Ishikawa (cell line): ENCODE measurements around a stretch of chr3.

- RRBS, result no CpG with 5 or more reads among the region's 3 CpGs
Observed at GRCh38 chr3:28250006-28250262, 8.5 kb downstream of the CMC1 start.

DNA sequence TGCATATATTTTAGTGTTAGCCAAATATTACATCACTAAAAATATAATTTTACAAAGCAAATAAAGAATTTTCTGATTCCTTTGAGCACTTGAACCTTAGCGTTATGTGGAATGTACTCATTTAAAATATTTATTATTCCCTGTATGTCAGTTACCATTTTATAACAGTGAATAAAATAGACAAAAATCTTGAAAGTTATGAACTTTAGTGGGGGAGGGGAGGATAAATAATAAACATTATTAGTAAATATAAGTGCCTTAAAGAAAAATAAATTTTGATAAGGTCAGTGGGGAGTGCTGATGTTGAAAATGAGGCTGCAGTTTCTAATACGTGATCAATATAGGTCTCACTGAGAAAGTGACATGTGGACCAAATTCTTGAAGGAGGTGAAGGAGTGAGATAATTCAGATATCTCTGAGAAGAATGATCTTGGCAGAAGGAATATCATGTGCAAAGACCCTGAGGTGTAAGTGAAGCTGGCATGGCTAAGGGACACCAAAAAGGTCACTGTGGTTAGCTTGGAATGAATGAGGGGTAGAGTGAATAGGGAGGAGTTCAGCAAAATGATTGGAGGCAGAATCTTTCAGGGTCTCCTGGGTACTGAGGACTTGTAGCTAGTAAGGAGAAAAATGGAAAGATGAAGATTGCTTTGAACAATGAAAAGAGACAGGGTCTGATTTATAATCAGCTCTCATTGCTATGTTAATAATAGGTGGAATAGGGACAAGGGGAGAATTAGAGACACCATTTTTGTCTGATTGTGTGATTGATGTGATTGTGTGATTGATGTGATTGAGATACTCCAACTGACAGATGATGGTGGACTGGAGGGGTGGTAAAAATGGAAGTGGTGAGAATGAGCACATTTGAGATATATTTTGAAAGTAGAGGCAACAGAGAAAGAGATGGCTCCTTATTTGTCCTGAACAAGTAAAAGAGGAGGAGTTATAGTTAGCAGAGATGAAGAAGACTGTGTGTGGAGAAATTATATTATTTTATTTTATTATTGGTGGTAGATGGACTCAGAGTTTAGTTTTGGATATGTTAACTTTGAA is 36.2 kb downstream of the CMC1 start:
- RRBS, result no CpG with 5 or more reads among the region's 2 CpGs

- RRBS, result no CpG with 5 or more reads among the region's 8 CpGs
Observed at GRCh38 chr3:28349733-28350163, 1.1 kb upstream of the AZI2 start.

- RRBS, result no CpG with 5 or more reads among the region's 6 CpGs
Observed at GRCh38 chr3:29286228-29287343, 5.7 kb downstream of the RBMS3 start.

- RRBS, result no CpG with 5 or more reads among the region's 4 CpGs
Observed at GRCh38 chr3:29308596-29309312, 27.9 kb downstream of the RBMS3 start.

DNA sequence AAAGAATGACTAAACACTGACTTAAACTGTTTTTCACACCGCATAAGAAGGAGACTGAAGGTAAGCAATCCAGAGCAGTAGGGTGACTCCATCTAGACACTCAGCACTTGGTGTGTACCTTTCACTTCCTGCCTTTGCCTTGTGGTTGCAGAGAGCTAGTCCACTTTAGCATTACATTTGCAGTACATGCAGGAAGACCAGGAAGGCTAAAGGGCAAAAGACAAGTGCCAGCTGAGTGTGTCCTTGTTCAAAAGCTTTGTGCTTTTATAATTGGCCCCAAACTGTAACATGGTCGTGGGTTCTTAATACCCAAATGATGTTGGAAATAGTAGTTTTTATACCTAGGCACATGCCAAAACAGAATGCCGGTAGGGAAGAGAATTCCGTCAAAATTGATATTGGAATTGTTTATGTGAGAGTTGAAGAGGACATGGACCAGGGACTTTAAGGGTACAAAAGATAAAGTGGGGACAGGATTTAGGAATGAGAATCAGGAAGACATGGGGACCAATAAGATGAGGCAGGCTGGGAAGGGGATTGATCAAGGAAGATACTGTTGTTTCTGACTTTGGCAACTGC is 234.8 kb downstream of the RBMS3 start:
- RRBS, result no CpG with 5 or more reads among the region's 4 CpGs

GRCh38 chr3:29759287-29760042 is 478.6 kb downstream of the RBMS3 start:
- RRBS, result no CpG with 5 or more reads among the region's 9 CpGs

DNA sequence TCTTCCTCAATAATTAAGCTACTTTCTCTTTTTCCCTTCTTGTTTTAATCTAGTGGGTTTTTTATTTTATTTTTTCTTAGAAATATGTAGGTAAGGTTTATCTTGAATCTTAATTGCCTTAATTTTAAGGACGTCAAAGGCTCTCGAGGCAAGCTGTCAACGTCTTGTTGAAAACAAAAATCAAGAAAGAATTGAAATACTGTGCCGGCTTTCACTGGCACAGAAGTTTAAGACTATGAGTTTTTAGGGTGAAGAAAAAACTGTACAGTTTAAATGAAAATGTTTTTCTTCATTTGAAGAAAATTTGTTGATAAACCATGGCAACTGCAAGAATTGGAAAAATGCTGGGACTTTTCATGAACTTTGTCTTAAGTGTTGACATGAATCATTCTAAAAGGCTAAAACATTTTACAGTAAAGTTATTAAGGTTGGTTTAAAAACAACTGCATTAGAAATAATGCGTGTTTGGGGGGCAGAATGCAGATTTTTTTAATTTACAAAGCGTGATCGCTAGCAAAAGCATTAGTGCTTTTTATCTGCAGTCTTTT is 602.1 kb upstream of the TGFBR2 start:
- RRBS, result no CpG with 5 or more reads among the region's 7 CpGs

DNA sequence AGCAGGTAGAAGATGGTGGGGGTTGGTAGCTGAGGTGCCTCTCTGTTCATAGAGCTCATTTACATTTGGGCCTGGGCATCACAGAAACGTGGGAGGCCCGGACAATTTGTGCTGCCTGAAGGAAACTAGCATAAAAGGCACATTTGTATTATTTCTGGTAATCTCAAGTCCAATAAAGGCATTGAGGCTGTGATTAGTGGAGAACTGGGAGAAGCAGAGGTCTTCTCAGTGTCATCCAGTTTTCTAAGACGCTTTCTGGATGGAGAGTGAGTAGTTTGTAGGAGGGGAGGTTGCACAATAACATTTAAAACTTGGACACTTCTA is 291.8 kb upstream of the TGFBR2 start:
- RRBS, result no CpG with 5 or more reads among the region's 3 CpGs

DNA sequence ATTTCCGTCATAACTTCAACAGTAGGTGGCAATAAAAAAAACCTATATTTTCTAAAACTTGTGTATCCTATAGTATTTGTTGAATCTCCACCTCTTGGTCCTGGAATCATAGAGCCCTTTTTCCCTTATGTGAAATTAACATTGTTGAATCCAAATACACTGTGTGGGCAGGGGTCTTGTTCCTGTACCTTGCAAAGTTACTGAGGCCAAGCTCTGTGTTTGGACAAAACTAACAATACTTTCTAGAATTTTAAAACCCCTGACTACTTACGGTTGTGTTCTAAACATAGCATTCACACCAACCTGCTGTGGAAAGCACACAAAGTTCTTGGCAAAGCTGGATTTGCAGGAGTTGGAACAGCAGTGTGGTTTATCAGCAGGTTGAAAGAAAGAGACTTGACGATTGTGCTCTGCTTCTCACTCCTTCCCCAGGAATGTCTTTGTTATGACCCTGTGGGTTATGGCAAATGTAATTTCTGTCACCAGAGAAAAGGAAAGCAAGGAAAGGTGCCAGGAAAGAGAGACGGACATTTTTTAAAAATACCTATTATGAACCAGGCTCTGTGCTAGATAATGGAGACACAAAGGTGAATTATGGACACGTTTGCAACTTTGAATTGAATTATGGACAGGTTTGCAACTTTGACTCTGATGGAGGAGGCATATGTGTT is 165.6 kb upstream of the TGFBR2 start:
- RRBS, result no CpG with 5 or more reads among the region's 5 CpGs

- RRBS, result no CpG with 5 or more reads among the region's 2 CpGs
Observed at GRCh38 chr3:30473356-30473866, 133.0 kb upstream of the TGFBR2 start.

DNA sequence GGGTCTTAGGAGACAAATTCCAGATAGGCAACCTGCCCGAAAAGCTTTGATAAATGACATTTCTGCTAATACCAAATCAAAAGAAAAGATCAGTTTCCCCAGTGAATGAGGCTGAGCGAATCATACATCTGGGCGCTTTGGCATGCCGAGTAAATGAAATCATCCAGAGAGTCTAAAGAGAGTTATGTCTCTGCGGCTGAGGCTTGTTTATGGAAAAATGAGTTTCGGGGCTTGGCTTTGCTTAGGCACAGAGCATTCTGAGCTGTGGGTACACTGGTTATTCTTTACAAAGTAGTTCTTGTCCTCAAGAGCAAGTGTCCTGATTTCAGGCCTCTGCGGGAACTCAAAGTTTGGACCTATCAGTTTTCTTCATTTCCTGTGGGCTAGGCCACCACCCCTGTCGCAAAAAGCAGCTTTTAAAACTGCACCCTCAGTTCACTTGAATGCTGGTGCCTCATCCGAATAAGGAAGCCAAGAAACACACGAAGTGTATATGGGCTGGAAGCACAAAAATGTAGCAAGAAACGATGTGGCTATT is 109.9 kb upstream of the TGFBR2 start:
- RRBS, result no CpG with 5 or more reads among the region's 11 CpGs

DNA sequence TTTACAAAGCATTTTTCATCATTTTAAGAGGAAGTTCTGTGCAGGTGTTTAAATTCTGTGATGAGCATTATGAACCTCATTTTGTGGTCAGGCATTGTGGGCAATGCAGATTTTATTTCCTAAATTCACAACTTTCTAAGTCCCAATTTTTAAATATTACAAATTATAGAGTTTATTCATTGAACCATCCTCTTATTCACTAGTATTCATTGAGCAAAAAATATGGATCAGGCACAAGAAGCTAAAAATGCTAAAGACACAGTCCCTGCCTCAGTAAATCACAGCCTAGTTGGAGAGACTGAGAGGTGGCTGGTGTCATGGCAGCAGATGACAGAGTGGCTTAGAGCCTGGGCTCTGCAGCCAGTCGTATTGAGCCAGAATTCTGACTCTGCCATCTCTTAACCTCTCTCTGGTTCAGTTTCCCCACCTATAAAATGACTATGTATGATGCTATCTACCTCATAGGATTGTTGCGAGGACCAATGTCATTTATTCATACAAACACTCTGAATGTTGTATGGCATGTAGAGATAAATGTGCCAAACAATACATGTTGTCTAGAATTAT is 7.5 kb upstream of the TGFBR2 start:
- RRBS, result no CpG with 5 or more reads among the region's 2 CpGs

DNA sequence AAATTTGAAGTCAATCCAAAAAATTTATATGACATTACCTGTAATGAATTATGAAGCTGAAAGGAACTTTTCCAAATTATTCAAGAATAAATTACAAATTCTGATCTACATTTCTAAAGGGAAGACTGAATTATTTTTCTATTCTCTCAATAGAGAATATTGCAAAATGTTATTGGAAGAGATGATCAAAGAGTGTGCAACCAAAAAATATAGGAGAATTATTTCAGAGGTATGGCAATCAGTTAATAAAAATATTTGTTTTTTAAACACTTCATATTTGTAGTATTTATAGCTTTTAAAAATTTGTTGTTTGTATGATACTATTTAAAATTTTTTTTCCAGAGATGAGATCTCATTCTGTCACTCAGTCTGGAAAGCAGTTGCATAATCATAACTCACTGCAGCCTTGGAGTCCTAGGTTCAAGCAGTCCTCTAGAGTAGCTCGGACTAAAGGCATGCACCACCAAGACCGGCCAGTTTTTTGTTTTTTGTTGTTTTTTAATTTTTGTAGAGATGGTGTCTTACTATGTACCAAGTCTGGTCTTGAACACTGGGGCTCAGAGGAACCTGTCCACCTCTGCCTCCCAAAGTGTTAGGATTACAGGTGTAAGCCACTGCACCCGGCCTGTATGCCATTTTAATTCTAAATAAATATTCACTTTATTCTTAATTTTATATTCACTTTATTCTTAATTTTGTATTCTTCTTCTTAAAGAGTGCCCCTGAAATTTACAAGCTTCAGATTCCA is 9.2 kb downstream of the TGFBR2 start:
- RRBS, result no CpG with 5 or more reads among the region's 3 CpGs

- RRBS, result no CpG with 5 or more reads among the region's 5 CpGs
Observed at GRCh38 chr3:30616996-30617440, 10.6 kb downstream of the TGFBR2 start.

GRCh38 chr3:30638778-30639403 is 32.5 kb downstream of the TGFBR2 start:
- RRBS, result no CpG with 5 or more reads among the region's 4 CpGs

- RRBS, result no CpG with 5 or more reads among the region's 3 CpGs
Observed at GRCh38 chr3:30657813-30658341, 51.5 kb downstream of the TGFBR2 start.

DNA sequence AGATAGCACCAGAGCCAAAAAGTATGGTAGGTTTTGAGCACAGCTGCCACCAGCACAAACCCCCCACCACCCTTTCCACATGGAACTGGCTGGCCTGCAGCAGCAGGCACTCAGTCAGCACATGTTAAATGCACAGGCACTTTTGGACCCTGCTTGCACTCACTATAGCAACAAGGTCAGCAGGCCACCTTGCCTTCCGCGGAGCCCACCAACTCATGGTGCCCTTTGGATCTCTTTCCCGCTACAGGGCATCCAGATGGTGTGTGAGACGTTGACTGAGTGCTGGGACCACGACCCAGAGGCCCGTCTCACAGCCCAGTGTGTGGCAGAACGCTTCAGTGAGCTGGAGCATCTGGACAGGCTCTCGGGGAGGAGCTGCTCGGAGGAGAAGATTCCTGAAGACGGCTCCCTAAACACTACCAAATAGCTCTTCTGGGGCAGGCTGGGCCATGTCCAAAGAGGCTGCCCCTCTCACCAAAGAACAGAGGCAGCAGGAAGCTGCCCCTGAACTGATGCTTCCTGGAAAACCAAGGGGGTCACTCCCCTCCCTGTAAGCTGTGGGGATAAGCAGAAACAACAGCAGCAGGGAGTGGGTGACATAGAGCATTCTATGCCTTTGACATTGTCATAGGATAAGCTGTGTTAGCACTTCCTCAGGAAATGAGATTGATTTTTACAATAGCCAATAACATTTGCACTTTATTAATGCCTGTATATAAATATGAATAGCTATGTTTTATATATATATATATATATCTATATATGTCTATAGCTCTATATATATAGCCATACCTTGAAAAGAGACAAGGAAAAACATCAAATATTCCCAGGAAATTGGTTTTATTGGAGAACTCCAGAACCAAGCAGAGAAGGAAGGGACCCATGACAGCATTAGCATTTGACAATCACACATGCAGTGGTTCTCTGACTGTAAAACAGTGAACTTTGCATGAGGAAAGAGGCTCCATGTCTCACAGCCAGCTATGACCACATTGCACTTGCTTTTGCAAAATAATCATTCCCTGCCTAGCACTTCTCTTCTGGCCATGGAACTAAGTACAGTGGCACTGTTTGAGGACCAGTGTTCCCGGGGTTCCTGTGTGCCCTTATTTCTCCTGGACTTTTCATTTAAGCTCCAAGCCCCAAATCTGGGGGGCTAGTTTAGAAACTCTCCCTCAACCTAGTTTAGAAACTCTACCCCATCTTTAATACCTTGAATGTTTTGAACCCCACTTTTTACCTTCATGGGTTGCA is 85.2 kb downstream of the TGFBR2 start:
- RRBS, result no CpG with 5 or more reads among the region's 11 CpGs

DNA sequence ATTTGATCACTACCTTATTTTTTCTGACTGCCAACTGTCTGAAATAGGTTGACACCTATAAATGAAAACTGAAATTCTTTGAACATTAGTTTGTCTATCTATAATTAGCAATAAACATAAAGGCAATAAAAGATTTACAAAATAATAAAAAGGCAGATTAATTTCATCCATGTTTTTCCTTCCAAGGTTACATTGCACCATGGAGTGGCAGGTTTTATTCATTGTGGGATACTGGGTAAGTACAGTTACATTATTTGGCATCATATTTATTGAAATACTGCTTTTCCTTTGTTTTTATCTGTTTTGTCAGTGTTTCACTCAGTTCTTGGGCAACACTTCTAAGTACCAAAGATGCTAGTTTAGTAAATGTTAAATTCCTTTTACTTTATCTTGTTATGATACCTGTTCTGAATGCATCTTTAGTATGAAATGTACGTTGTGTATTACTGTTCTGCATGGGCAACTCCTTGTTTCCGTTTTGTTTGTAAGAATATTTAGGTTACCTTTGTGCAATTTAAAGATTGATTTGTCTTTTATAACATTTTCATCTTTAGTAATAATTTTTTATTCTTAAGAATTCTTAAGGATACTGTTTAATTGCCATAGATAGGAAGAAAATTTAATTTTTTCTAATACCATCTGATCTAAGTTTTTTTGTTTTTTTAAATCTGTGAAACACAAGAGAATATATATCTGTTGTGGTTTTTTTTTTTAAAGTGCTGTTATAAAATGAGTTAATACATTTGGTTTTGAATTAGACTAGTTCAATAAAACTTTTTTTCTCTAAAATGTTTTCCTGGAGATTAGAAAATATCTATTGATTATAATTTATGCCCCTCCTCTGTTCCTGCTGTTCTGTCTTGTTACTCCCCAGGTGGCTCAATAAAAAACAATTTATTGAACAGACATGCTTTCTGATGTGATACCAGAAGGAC is 85.3 kb downstream of the STT3B start:
- RRBS, result no CpG with 5 or more reads among the region's 2 CpGs